SJCRH30 (cell line): Measurements from ENCODE around the gene SPATA2.

DNA sequence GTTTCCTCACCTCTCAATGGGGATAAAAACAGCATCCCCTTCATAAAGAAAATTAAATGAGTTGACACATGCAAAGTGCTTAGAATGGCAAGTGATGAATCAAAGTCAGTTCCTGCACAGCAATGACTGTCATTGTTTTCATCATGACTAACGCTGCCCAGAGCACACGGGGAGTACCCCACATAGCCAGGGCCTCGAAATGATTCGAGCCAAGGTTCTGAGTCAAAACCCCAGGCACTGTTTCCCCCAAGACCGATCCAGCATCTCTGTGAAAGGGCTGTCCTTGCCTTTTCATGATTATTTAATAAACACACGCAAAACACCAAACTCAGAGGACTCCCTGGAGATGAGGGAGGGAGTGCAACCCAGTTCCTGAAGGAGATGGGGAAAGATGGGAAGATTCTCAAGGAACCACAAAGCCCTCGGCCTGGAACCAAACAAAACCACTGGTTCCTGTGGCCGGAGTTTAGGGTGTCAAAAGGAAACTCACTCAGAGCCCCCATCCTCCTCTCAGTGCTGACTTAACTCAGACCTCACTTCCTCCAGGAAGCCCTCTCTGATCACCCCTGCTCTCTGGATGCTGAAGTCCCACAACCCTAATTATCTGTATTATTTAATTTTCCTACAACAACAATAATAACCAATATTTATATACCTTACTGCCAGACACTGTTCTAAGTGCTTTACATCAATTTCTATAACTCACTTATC is 3.7 kb downstream of the PREX1 start:
- RAMPAGE, long total RNA, result no peak

DNA sequence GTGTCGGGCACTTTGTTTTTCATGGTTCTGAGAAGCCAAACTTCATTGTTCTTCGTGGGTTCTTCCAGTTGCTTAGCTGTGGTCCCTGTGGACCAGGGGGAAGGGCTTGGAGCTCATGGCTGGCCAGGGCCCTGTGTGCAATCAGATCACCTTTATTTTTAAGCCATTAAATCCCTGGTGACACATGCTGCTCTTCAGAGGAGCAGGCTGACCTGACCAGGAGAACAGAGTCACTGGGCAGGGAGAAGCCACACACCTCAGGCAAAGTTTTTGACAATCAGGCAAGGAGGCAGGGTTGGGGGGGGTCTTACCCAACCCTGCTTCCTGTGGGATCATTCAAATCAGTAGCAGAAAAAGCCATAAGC is 36.9 kb upstream of the PREX1 start:
- RAMPAGE, long total RNA, result no peak

GRCh38 chr20:48975863-48976316 is 54.4 kb downstream of the ARFGEF2 start:
- RAMPAGE, long total RNA, result no peak

GRCh38 chr20:49284802-49285326 is 7.0 kb upstream of the ZNFX1 start:
- RAMPAGE, long total RNA, result no peak

GRCh38 chr20:49290384-49291219 is 12.7 kb upstream of the ZNFX1 start:
- RAMPAGE, long total RNA, result no peak

DNA sequence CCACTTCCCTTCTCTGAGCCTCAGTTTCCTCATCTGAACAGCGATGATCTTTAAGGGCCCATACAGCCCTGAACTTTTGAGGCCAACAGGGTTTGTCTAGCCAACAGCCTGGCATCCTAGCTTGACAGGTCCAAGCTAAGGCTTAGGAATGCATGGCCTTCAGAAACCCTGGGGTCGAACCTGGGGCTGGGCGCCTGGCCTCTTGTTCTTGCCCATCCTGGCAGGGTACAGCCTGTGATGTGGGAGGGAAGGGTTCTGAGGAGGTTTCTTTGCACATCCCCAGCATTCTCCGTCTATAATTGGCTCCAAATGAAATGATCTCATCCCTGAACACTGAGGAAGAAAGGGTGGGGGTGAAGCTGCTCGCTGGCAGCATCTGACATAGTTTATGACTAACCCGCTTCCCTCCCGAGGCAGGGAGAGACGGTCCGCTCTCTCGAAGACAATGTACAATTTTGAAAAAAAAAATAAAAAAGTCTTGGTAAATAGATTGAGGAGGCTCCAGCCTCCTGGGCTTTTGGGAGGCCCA is 67.1 kb upstream of the ZNFX1 start:
- RAMPAGE, long total RNA, result no peak

GRCh38 chr20:49395094-49395850 is 87.2 kb downstream of the KCNB1 start:
- RAMPAGE, long total RNA, result no peak

DNA sequence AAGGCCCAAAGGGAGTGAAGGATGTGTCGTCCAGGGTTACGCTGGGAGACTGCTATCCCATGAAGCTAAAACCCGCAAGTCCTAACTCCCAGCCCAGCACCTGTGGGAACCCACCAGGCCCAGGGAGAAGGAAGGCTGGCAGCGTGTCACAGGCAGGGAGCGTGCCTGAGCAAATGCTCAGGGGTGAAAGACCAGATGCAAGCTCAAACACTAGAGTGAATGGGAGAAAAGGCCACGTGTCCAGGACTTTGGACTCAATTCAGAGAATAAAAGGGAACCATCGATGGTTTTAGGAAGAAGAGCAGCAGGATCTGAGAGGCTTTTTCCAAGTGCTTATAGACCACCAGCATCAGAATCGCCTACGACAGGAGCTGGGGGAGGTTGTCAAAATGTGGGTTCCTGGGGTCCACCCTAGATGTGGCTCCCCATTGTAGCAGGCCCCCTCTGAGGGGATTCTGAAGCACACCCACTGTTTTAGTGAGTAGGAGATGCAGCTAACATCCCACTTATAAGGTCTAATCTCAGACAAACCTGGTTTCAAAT is 16.1 kb upstream of the PTGIS start:
- RAMPAGE, long total RNA, result no peak

GRCh38 chr20:49631720-49632367 is 63.9 kb upstream of the PTGIS start:
- RAMPAGE, long total RNA, result no peak

GRCh38 chr20:49637171-49637612 is 69.3 kb upstream of the PTGIS start:
- RAMPAGE, long total RNA, result no peak

DNA sequence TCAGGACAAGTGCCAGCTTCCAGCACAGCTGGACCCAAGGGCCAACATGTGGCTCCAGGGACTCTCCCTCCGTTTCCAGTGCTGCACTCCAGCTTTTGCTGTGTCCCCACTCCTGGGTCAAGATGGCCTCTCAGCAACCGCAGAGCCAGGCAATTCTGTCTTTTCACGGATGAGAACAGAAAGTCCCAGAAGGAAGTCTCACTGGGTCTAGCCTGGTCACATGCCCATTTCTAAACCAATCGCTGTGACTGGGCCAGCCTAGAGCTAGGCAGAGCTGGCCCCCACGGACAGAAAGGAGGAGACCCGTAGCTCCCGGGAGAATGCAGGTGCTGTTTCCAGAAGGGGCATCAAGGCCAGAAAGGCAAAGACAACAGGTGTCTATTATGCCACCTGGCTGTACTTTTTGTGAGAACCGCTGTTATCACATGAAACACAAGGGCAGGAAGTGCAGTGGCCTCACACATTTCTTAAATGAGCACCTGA is 36.9 kb upstream of the B4GALT5 start:
- RAMPAGE, long total RNA, result no peak

DNA sequence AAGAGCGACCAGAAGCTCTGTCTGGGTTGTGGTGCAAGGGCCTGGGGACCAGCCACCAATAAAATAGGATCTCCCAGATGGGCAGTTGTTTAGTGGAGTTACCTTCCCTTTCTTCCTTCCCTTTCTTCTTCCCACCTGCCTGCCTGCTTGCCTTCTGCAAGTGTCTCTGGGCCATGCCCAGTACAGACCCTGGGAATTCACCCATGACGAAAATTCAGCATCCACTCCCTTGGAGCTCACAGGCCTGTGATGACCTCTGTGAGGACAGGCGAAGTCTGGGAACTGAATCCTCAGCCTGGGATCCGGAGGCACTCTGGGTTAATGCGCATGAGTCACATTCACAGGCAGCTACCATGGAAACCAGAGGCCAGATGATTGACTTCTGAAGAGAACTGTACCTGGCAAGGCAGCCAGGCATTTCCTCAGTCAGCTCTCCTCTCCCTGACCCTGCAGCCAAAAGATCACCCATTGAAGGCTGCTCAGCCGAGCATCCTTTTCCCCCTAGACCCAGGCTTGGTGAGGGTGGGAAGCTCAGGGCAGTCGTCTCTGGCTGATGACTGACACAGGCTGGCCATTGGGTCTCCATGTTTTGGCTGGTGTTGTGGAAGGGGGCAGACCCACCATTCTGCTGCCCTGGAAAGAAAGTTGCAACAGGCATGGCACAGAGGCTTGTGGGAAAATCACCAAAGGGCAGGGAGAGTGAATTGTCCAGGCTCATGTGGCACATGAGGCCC is 41.1 kb downstream of the SLC9A8 start:
- RAMPAGE, long total RNA, result no peak

- RAMPAGE, long total RNA, result no peak
Observed at GRCh38 chr20:49907514-49908073, 7.7 kb downstream of the SPATA2 start.

DNA sequence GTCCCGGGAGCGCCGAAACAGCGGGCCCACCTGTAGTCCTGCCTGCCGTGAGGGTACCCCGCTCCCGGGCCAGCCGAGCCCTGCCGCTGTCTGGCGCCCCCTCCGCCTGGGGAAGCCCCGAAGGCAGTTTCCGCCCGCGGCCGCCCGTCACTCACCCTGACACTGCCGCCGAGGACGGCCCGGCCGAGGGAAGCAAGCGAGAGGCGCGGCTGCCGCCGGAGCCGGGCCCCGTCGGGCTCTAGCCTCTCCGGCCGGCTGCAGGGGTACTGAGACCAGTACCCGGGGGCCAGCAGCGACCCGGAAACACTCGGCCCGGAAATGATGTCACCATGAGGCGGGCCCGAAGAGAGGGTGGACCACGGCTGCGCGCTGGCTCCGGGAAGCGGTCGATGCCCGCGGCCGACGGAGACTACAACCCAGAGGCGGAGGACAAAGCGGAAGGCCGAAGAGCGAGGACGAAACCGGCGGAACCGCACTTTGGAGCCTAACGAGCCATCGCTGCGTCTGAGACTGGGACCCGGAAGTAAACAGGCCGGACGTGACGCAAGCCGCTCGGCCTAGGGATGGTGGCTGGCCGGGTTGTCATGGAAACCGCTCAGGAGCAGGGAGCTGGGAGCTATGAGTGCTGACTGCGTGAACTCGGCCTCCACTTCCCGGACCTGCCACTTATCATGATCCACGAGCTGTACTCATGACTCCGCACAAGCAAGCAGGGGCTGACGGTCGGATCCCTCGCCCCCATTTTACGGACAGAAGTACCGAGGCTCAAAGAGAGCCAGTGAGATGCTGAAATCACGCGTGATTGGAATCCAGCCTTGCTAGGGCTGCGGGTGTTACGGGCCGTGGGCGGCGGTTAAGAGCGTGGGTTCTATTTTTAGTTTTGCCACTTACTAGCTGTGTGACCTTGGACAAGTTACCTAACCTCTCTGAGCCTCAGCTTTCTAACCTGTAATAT is at the start of gene SPATA2:
Gene SPATA2, minus strand, starts transcription at position 305 of the 955 bp plus-strand sequence.
- RAMPAGE, long total RNA, result no peak

DNA sequence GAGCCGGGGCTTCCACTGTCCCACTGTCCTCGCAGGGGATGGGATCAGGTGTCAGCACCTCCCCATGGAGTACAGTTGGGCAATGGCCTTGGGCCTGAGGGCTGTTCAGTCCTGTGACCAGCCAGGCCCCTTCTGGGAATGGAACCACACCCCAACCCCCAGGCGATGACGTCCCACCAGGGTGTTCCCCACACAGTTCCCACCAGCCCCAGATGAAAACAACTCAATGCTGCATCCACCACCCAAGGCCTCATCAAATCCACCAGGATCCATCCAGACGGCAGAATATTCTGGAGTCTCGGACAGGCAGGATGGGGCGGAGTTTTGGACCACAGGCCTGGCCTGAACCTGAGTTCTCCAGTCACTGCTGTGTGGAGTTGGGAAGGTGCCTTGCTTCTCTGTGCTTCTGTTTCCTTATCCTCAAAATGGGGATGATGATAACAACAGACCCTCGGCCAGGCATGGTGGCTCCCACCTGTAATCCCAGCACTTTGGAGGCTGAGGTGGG is 62.1 kb downstream of the UBE2V1 start:
- RAMPAGE, long total RNA, result no peak

DNA sequence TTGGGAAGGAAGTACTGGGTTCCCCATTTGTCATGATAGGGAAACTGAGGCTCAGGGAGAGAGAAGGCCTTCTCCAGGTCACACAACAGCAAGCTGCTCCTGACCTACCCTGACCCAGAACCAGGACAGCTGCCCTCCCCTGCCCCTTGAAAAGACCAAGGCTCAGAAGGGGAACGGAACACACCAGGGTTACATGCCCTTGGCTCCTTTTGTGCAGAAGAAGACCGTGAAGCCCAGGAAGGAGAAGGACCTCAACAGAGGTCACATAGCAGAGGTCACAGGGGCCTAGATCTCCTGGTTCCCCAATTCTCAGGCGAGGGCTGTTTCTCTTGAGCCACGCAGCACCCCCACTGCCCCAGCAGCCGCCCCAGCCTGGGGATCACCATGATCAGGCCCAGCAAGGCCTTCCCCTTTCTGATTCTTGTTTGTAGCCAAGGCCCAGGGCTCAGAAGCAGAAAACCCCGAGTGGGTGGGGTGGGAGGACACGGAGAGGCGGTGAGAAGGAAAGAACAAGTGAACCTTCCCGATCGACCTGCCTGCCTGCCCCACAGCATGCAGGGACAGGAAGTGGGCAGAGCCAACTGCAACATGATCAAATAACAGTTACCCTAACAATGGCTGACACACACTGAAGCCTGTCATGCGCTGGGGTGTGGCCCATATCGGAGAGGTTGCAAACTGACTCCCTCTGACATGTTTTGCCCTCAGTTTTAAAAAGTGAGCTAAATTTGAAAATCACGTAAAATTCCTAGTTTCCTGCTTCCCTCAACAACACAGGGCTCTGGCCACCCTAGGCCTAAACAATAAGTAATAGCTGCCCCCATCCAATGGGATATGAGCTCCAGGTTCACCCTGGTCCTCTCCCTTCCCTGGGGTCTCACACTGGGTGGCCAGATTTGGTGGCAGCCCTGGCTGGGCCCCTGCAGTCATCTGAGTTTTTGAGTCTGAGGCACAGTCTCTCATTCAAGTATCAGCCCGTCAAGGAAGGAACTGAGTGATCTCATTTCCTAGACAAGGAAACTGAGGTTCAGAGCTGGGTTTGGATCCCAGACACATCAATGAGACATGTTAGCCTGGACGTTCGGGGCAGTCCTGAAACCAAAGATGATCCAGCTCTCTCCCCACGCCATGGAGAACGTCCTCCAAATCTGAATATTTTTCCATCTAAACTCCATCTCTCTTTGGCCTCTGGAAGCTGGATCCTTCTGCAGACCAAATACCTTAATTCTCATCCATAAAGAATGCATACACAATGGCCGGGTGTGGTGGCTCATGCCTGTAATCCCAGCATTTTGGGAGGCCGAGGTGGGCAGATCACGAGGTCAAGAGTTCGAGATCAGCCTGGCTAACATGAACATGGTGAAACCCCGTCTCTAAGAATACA is 6.5 kb downstream of the PEDS1 start:
- RAMPAGE, long total RNA, result no peak

GRCh38 chr20:50149397-50149799 is 4.1 kb downstream of the PEDS1 start:
- RAMPAGE, long total RNA, result no peak

- RAMPAGE, long total RNA, result no peak
Observed at GRCh38 chr20:50196112-50196608, 5.5 kb downstream of the CEBPB start.

DNA sequence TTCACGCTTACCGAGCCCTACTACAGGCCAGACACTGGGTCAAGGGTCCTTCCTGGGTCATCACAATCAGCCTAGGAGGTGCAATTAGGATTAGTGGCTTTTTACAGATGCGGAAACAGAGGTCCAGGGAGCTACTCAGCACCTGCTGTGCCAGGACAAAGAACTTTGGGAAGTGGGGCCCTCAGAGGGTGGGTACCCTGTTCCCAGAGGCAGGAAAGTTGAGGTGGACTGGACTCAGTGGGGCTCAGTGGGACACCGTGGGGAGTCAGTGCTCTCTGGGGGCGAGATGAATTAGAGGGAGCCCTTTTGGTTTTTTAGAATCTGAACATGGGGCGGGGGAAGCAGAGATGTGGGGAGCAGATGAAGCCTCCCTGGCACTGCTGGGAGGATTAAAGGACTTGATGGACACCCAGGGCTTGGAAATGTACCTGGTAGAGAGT is 77.3 kb downstream of the CEBPB start:
- RAMPAGE, long total RNA, result no peak

- RAMPAGE, long total RNA, result no peak
Observed at GRCh38 chr20:50275962-50276941, 85.6 kb downstream of the CEBPB start.